Zone of skin (tissue), 1 donor: ENCODE results near the gene TMEM14B.

DNA sequence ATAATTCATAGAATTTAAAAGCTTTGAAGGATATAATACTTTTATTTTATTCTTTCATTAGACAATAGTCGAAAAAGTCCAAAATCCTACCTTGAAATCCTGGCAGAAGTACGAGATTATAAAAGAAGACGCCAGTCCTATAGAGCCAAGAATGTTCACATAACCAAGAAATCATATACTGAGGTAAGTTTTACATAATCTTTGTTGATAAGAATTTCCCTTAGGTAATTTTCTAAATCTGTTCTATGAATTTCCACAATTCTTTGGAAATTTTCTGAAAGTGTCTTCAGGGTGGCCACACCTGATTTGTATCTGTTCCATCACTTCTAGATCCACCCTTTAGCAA lies 12.5 kb downstream of the SNRNP48 start:
- RRBS, result no CpG with 5 or more reads among the region's 3 CpGs

DNA sequence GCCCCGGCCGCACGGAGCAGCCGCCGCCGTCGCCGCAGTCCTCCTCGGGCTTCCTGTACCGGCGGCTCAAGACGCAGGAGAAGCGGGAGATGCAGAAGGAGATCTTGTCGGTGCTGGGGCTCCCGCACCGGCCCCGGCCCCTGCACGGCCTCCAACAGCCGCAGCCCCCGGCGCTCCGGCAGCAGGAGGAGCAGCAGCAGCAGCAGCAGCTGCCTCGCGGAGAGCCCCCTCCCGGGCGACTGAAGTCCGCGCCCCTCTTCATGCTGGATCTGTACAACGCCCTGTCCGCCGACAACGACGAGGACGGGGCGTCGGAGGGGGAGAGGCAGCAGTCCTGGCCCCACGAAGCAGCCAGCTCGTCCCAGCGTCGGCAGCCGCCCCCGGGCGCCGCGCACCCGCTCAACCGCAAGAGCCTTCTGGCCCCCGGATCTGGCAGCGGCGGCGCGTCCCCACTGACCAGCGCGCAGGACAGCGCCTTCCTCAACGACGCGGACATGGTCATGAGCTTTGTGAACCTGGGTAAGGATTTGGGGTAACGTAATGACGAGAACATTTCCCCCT lies 1.3 kb downstream of the BMP6 start:
- RRBS, result 1% methylated on average over 26 of the region's 60 CpGs

DNA sequence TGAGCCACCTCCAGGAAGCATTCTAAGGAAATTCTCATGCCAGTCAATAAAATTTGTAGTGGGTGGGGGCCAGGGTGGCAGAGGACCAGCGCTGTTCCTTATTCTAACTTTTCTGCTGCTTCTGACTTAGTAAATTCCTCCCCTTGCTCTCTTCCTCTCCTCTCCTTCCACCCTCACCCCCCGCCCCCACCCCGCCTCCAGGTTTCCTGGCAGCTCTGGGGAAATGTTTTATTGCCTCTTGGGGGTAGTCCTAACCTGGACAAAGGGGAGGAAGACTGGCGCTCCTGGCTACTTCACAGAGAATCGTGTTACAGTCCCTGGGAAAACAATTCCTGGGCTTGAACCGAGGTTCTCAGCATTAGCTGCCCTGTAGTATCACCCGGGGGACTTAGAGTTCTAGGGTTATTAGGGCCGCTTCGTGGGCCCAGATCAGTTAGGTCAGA lies 3.3 kb downstream of the BMP6 start:
- RRBS, result no CpG with 5 or more reads among the region's 9 CpGs

GRCh38 chr6:7891552-7892135 lies 18.9 kb downstream of the TXNDC5 start:
- RRBS, result no CpG with 5 or more reads among the region's 9 CpGs

GRCh38 chr6:8064870-8065416 lies 754 bp upstream of the BLOC1S5 start:
- RRBS, result no CpG with 5 or more reads among the region's 4 CpGs

DNA sequence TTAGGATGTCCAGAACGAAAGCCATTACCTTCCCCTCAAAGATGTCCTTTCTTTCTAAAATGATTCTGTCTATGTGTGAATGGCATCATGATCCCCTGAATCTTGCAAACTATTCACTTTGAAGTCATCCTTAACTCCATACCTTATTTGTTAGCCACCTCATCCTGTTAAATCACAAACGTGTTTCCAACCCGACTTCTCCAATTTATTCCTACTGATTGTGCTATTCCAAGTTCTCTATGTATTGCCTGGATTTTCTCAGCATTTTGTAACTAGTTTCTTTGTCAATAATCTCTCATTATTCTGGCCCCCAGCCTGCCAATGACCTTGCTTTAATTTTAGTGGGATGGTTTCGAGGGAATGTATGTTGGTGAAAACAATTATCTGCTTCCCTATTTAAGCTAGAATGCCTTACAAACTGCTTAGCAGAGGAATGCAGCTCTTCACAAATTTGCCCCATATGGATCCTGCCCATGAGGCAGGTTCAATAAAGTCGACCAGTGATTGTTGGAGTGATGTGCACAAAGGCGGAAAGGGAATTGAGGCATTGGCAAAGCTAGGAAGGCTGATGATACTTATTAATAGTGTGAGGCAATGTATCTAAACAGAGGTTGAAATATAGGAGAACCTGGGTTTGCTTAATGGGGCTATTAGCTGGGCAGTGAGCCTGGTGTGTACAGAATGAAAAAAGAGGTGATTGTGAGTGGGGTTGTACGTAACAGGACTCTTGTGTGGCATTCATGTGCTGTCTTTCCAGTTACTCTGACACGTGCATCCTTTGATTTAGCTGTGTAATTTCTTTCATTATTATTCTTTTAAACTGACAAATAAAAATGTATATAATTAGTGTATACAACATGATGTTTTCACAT lies 220.1 kb upstream of the SLC35B3 start:
- RRBS, result no CpG with 5 or more reads among the region's 8 CpGs

GRCh38 chr6:9101270-9101649 lies 665.9 kb upstream of the SLC35B3 start:
- RRBS, result no CpG with 5 or more reads among the region's 1 CpG

GRCh38 chr6:9467688-9468002 lies 947.2 kb downstream of the TFAP2A start:
- RRBS, result no CpG with 5 or more reads among the region's 2 CpGs

- RRBS, result no CpG with 5 or more reads among the region's 2 CpGs
Measured at GRCh38 chr6:9760538-9760737, 654.4 kb downstream of the TFAP2A start.

DNA sequence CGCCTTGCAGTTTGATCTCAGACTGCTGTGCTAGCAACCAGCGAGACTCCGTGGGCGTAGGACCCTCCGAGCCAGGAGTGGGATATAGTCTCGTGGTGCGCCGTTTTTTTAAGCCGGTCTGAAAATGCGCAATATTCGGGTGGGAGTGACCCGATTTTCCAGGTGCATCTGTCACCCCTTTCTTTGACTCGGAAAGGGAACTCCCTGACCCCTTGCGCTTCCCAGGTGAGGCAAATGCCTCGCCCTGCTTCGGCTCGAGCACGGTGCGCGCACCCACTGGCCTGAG lies 443.3 kb downstream of the TFAP2A start:
- RRBS, result no CpG with 5 or more reads among the region's 20 CpGs

DNA sequence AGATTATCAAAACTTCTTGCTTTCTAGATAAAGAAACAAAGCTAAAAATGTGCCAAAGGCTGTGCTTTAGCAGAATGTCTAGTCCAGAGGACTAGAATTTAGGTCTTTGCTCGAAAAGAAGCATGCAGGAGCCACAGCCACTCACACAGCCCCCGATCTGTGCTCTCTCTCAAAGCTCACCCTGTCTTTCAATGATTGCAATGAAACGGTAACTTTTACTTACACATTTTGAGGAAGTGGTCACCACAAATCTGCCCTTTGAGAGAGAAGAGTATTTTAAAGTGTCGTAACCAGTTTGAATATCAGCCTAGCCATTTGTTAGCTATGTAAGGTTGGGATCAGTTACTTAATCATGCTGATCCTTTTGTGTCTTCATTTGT lies 209.0 kb downstream of the TFAP2A start:
- RRBS, result no CpG with 5 or more reads among the region's 4 CpGs

- RRBS, result 2% methylated on average over 29 of the region's 54 CpGs
Measured at GRCh38 chr6:10412743-10413288, 2.1 kb downstream of the TFAP2A start.

GRCh38 chr6:10416763-10417556 lies 2.1 kb upstream of the TFAP2A start:
- RRBS, result 11% methylated on average over 17 of the region's 44 CpGs

DNA sequence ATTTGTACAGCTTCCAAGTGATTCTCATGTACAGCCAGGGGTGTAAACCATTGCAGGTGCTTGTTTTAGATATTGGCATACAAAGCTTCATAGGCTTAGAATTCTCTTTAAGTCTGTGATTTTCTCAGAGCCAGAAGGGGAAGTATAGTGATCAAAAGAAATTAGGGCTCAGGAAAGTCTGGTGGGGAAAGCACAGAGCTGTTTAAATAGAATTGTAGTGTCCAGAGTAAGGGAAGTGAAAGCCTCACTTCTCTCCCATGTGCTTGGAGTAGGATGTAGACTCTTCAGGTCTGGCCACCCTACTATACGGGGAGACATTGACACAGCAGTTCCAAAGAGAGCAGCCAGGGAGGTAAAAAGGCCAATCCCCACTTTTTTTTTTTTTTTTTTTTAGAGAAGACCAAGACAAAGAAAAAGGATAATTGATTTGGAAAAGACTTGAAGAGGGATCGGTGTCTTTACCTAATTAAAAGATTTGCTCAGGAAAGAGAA lies 10.4 kb downstream of the GCNT2 start:
- RRBS, result no CpG with 5 or more reads among the region's 2 CpGs

DNA sequence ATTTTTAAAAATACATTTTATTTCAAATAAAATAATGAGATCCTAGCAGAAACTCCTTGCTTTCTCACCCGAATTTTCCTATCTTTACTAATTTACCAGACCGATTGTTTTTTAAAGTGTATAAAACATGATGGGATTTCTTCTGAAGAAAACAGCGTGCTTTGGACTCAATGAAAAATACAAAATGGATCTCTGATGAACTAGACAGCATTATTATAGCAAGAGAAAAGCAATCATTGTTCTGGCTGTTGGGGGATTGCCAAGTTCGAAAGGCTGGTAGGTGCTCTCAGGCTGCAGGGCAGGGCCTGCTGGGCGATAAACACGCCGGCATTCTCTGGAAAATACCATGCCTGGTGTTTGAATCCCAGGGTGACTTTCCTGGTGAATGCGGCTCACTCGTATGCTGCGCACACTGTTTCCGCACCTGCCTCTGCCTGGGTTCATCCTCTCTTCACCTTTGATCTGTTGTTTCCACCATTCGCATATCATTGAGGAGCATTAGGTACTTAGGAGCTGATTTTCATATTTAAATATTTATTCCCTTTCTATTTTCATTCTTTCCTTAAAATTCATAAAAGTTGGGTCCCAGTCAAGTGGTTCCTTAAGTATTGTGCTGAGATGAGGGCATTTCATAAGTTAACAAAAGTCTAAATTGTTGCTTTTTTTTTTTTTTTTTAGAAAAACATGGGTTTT lies 37.4 kb downstream of the GCNT2 start:
- RRBS, result no CpG with 5 or more reads among the region's 12 CpGs

DNA sequence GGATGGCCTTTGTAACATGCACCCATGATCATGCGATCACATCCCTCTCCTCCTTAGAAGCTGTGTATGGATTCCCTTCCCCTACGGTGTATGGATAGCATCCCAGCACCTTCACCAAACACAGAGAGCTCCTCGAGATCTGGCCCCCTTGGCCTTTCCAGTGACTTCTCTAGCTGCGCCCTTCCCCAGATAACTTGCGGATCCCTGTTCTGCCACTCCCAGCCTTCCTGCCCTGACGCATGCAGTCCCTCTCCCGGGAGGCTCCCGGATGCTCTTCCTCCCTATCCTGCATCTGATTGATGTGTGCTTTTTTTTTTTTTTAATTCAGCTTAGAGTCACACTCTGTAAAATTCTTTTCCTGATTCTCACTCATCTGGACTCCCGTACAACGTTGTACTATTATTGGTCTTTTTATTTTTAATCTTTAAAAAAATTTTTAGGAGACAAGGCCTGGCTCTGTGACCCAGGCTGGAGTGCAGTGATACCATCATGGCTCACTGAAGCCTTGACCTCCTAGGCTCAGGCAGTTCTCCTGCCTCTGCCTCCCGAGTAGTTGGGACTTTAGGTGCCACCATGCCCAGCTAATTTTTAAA lies 44.8 kb downstream of the GCNT2 start:
- RRBS, result no CpG with 5 or more reads among the region's 11 CpGs

DNA sequence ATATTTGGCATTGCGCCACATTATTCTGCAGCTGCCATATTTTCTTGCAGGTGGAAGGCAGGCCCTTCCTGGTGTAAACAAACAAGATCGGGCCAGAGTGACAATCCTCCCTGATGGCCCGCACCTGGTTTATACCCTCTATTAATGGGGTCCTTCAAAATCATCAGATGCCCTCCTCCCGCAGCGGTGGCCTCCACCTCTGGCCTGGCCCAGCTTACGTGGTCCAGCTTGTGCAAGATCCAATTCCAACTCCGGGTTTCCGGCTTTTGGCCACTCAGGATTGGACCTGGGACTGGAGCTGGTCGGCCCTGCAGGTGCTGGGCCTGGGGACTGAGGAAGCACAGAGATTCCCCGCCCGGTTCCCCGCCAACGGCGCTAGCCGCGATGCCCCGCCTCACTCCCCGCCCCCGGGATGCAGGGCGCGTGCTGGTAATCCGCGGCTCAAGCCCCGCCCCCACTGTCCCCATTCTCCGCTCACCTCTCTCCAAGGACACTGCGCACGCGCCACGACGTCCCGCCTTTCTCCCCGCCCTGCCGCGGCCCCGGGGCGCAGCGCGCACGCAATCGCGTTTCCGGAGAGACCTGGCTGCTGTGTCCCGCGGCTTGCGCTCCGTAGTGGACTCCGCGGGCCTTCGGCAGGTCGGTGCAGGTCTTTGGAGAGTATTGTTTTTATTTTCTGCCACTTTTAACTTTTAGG lies at the start of gene TMEM14B:
Gene TMEM14B, plus strand, starts transcription at position 563 of the 697 bp plus-strand sequence.
- RRBS, result 2% methylated on average over 17 of the region's 50 CpGs

- RRBS, result 21% methylated on average over 2 of the region's 12 CpGs
Measured at GRCh38 chr6:10887419-10888026, 671 bp downstream of the SYCP2L start.

- RRBS, result 93% methylated on average over 5 of the region's 24 CpGs
Measured at GRCh38 chr6:11189882-11190761, 42.3 kb downstream of the NEDD9 start.

DNA sequence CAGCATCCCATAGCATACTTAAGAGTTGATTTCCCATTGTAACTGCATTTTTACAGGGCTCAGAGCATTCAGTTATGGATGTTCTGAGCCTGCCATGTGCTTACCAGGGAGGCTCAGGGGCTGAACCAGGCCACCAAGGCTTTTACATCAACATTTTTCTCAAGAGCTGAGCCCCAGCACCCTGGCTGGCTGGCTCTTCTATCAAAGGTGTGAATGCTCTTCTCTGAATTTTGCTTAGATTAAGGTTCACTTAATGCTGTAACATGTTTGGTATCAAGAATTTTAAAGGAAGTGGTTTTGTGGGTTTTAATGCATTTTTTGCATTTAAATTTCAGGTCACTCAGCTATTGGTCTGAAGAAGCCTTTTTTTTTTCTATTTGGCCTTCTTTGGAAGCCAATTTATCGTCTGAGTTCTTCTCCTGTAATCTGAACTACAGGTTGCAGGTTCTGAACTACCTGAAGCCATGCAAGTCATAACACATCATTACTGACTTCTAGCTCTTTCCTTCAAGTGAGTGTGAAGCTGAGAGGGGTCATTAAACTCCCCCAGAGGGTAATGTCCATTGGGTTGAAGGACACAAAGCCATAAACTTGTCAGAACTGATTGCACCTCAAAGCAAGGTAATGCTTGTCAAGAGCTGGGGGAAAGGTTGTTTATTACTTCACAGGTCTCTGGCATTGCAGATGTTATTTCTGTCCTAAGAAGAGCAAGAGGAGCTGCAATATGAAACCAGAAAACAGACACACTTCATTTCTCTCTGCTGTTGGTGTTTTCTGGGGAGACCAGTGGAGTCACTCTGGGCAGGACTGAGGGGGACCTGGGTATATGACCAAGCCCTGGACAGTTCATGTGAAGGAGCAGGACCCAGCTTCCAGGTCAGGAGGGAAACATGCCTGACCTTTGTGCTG lies 25.9 kb upstream of the NEDD9 start:
- RRBS, result no CpG with 5 or more reads among the region's 1 CpG